SUDHL5 (cell line): ENCODE measurements around a stretch of chr19.

- PRO-cap, result no peak
Measured at GRCh38 chr19:1324578-1325621, 29.9 kb upstream of the PWWP3A start.

DNA sequence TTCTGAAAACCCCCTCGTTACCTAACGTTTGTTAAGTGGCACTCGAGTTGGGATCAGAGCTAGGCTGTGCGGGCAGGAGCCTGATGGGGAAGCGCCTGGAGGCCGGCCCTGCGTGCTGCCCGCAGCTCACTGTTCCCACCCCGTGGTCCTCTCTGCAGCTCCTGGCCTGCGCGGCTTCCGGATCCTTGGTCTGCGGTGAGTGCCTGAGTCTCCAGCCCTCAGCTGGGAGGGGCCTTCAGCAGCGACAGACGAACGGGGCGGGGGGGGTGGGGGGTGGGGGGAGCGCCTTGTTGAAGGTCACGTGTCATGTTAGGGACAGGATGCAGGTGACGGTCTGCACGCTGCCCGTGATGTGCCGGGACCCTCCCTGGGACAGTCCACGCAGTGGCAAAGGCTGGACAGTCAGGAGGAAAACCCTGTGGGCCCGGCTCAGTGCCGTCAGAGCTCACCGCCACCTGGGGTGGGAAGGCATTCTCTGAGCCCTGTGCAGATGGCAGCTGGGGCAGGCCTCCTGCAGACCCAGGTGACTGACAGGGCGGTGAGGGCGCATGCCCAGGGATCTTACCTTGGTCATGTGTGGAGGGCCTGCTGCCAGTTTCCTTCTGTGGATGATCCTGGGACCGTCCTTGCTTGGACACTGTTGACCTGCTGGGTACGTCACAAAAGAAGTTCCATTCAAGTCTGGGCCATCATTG, 4.1 kb downstream of the NDUFS7 start:
- PRO-cap, result no peak

- PRO-cap, result no peak
Measured at GRCh38 chr19:1422469-1423348, 15.3 kb downstream of the DAZAP1 start.

DNA sequence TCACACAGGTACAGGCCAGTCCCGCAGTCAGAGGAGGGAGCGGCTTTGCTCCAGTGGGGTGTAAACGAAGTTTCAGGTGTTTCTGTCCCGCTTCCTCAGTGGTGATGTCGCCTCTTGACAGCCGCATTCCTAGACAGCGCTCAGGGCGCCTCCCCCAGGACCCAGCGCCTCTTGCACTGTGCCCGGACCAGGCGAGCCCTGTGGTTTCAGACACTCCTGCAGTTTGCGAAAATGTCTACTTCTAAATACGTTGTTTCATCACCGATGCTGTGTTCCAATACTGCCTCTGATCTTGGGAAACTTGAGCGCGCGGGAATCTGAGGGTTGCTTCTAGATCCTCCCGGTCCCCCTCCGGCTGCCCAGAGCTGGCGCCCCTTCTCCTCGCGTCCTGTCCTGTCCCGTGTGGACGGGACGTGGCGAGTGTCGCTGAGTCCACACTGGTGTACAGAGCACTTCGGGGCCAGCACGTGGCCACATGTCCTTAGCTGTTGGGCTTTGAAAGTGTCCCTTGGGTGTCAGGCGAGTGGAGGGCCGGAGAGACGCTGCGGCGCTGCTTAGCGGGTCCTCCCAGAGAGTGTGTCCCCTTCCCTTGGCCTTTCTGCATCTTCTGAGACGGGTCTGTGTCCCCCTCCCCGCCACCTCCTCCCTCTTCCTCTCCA, 14.6 kb upstream of the RPS15 start:
- PRO-cap, result no peak

DNA sequence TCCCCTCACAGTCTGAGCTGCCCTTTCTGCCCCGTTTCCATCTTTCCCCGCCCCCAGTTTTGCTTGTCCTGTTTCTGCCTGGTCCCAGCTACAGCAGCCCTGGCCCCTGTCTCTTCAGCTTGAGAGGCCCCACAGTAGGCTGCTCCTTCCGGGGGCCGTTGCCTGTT, 13.8 kb upstream of the RPS15 start:
- PRO-cap, result no peak

- PRO-cap, result no peak
Measured at GRCh38 chr19:1424632-1424916, 13.6 kb upstream of the RPS15 start.

DNA sequence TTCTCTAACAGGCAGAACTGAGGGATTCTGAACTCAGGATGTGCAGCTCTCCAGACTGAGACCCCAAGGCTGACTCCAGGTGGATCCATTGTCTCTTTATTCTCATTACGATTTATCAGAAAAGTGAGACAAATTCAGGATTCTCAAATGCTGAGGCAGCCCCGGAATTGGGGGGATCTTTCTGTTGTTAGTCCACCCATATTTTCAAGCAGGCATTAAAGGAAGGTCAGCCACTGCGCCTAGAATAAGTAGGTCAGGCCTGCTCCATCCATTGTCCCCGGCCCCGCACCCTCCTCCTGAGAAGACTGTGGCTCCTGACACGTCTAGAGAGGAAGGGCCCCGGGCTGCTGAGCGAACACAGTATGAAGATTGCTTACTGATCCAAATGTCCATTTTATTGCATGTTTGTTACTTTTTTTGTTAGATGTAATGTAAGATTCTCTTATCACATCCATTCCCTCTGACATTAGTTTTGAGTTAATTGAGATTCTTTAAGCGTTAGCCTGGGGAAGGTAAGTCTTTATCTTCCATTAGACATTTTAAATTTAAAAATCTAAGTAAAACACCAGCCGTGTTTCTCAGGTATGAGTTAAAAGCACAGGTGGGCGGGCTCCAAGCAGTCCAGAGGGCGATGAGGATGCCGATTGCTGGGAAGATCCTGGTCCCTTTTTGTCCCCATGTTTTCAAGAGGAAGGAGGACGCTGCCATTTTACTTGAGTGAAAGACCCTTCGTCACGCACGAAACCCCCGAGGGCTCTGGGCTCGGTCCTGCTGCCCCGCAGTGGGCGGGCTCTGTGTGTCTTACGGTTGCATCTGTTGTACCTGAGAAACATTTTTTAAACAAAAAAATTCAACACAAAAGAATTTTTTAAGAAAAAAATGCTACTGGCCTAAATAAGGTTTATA, 10.1 kb upstream of the RPS15 start:
- PRO-cap, result no peak

GRCh38 chr19:1493155-1493899, 2.3 kb downstream of the REEP6 start:
- PRO-cap, result no peak

DNA sequence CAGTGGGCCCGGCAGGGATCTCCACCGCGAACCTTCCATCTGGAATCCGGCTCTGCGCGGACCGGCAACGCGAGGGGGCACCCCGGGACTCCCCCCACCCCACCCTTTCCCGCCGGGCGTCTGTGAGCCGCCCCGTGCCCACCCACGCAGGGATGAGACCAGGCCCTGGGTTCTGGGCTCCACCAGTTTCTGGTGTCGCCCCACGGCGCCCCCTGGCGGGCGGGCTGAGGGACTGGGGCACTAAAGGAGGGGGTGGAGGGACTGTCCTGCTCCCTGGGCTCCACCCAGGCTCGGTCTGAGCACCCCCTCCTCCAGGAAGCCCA, 956 bp upstream of the ADAMTSL5 start:
- PRO-cap, result no peak

- PRO-cap, result bidirectional peak, plus-strand start at chr19:1649174, minus-strand start at chr19:1649034
Measured at GRCh38 chr19:1648705-1649777, 3.4 kb downstream of the TCF3 start.

GRCh38 chr19:1650085-1650982, 2.1 kb downstream of the TCF3 start:
- PRO-cap, result bidirectional peak, plus-strand start at chr19:1650851, minus-strand start at chr19:1650734

- PRO-cap, result bidirectional peak, plus-strand start at chr19:1653101, minus-strand start at chr19:1652861; bidirectional peak, plus-strand start at chr19:1653417, minus-strand start at chr19:1653344
Measured at GRCh38 chr19:1652987-1653725, 741 bp upstream of the TCF3 start.

GRCh38 chr19:1747578-1748536, 5.4 kb upstream of the ONECUT3 start:
- PRO-cap, result no peak

DNA sequence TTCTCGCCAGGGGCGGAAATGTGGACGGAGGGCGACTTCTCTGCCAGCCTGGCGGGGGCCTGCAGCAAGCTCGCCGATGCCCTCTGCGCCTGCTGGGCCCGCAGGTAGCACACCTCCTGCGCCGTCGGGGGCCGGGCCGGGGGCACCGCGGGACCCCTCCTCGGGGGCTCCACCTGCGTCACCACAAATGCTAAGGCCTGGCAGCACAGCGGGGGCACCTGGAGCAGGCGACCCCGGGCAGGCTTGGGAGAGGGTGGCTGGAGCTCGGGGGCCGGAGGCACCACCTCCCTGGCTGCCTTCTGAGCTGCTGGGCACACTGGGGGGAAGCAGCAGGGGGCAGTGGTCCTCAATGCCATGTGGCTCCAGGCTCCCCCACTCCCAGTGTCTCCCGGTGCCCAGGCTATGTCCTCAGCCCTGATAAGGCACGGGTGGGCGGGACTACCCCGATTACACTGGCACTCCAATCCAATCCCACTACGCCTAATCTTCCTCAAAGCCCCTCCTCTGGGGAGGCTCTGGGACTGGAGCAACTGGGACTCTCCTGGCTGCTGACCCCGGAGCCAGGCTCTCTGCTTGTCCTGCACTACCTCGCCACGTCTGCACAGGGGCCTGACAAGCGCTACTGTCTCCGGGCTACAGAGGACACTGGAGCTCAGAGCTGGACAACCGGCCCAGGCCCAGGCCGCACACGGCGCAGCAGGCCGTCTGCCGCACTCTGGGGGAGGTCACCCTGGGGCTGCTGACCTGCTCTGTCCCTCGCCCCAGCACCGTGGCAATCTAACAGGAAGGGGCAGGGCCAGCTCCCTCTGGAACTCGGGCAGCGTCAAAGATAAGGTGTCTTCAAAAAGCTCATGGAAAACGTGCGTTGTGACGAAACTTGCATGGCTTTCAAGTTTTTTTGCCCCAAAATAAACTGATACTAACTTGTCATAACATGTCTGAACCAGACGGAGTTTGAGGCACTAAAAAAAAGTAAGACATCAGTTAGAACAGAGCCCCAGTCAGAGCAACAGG, 11.8 kb upstream of the ATP8B3 start:
- PRO-cap, result no peak

DNA sequence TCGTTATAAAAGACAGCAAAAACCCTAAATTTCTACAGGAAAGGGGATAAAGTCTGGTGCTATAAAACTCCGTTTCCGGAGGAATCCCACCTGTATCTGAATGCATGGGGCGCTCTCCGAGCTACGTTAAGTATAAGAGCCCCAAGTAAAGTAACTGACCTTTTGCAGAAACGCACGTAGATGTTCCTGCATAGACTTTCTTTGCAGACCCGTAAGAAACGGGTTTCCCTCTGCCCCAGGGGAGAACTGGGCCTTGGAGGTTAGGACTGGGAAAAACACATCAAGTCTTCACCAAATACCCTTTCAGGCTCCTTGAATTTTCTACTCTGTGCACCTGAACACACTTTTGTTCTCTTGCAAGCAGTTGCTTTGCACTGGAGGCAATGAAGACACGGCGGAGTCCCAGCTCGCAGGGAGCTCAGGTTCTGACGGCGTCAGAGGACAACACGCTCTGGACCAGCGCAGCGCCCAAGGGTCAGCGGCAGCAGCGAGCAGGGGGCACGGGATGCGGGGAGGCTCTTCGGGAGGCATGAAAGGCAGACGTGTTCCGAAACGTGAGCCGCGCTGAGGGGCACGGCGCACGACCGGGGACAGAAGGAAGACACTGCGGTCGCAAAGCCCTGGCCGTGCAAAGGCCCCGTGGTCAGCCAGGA, 9.9 kb downstream of the ABHD17A start:
- PRO-cap, result no peak

GRCh38 chr19:1881797-1883051, 3.1 kb downstream of the ABHD17A start:
- PRO-cap, result no peak

GRCh38 chr19:1883052-1883688, 2.1 kb downstream of the ABHD17A start:
- PRO-cap, result no peak

DNA sequence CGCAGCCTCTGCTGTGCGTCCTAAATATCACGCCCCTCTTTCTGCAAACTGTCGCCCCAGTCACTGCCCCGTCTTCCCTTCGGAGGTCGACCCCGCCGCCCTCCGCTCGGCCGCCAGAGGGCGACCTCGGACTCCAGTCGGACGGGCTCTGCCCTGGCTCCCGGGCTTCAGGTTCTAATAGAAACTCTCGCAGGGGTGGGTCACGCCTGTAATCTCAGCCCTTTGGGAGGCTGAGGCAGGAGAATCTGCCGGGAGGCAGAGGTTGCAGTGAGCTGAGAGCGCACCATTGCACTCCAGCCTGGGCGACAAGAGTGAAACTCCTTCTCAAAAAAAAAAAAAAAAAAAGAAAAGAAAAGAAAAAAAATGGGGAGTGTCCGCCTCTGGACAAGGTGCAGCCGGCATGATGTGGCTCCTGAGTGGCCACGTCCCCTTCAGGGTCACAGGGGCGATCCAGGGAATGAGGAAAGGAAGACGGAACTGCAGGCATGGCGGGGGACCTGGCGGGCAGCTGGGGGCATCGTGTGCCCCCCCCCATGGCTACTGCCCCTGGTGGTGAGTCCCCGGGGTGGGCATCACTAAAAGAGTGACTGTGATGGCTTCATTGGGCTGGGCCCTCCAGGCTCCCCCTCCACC, 11.5 kb upstream of the CSNK1G2 start:
- PRO-cap, result no peak

GRCh38 chr19:1981383-1981972, 34.0 kb downstream of the BTBD2 start:
- PRO-cap, result no peak

DNA sequence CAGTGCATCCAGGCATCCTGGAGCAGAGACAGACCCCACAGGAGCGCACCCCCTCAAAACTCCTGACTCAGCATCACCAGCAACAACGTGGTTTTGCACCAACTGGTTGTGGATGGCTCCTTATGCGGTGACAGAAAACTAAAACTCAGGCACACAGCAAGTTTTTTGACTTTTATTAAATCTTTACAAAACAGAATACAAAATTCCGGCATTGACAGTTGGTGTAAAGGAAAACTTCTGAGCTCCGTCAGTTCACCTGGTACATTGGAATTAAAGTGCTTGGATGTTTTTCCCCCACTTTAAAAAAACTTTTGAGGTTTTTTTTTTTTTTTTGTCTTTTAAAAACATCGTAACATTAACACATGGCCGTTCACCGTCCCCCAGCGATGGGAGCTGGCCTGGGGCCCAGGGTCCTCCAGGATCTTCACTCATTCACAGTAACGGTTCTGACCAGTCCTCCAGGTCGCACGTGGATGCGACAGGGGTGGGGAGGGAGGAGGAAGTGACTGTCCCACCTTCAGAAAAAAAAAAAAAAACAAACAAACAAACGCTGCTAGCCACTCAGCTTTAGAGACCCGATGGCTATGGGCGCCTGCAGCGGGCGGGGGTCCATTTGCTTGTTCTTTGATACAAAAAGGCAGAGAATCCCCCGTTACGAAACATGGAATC, 13.6 kb downstream of the MKNK2 start:
- PRO-cap, result no peak